Hair follicle dermal papilla cell (primary cell): ENCODE measurements around a stretch of chr1.

- CAGE, long polyA plus RNA, result no peak
These were observed 13.8 kb downstream of the ADORA3 start for GRCh38 chr1:111489551-111490029.

DNA sequence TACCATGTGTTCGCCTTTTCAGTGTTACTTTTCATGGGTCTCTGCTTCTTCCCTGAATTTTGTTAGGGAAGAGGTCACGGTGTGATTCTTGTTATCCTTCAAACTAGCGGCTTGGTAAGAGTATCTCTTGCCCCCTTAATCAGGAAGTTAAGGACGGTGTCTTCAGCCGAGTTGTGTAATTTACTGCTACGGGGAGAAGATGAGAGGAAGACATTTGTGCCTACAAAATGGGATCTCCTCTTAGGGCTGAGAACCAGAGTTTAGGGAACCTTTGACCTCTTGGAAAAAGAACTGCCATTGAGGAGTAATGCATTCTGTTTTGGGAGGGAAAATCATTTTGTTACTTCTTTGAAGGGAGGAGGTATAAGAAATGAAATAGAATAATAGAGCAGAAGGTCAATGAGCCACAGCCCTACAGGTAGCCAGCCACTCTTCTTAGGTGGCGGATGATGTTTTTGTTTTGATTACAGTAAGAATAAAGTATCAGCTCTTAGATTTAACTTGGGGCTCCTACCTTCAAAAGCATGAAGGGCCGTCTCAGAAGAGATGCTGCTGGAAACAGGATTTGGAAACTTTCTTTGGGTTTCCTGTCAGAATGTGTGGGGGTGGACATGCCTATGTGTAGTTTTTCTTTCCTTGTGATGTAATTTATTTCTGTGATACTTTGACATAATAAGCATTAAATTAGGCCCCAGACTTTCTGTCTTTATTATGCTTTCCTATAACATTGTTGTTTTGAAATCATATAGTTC lies 1.3 kb downstream of the RAP1A start:
- CAGE, long polyA plus RNA, result no peak

DNA sequence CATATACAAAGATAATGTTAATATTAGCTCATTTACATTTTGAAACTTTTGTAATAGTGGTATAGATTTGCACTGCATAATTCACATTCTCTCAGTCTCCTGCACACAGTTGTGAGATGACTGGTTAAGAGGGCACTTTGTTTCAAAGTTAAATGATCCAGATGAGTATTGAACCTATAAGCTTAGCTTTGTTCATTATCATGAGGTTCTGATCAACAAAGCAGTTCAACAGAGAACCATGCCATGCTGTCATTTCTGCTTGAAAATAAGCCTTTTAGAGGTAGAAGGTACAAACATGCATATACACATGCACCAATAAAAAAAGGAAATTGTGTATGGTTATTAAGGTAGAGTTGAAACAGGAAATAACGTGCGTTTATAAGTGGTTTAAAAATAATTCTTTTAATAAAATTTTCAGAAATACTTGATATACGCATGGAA lies 4.8 kb downstream of the RAP1A start:
- CAGE, long polyA plus RNA, result no peak

- CAGE, long polyA plus RNA, result no peak
These were observed 25.6 kb downstream of the RAP1A start for GRCh38 chr1:111644981-111645869.

DNA sequence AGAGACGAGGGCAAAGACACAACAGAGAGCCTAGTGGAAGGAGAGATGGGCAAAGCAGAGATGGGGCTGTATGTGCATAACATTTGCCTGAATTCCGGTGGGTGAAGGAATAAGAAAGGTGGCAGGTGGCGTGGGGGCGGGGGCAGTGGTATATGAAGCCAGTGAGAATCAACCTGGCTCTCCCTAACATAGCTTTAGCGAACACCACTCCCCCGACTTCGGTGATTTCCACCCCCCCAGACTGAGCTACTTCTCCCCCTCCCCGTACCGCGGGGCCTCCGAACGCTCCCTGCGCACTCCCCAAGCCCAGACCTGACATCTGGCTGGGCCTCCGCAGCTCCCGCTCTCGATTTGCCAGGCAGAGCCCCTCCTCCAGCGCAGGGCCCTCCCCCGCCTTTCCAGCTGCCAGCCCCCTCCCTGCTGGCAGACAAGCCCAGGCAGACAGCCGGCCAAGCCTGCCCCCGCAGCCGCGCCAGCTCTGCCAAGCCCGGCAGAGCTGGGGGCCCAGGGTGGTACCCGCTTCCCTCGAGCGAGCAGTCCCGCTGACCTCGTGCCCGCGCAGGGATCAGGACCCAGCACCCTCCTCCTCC lies 932 bp downstream of the INKA2 start:
- CAGE, long polyA plus RNA, result no peak

DNA sequence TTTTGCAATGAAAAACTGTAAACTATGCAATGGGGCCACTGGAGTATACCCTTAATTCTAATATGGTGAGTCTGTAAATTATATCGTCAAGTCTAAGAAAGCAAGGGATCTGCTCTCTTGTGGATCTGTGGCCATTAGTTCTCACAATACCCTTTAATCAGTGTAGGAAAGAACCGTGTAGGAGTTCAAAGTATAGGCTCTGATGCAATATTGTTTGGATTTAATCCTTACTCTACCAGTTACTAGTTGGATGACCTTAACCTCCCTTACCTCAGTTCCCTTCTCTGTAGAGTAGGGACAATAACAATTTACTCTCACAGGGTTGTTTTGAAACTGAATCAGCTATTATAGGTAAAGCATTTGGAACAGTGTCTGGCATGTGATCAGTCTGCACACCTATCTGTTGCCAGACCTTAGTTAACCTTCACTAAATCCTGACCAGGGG lies 106.8 kb downstream of the DDX20 start:
- CAGE, long polyA plus RNA, result no peak

DNA sequence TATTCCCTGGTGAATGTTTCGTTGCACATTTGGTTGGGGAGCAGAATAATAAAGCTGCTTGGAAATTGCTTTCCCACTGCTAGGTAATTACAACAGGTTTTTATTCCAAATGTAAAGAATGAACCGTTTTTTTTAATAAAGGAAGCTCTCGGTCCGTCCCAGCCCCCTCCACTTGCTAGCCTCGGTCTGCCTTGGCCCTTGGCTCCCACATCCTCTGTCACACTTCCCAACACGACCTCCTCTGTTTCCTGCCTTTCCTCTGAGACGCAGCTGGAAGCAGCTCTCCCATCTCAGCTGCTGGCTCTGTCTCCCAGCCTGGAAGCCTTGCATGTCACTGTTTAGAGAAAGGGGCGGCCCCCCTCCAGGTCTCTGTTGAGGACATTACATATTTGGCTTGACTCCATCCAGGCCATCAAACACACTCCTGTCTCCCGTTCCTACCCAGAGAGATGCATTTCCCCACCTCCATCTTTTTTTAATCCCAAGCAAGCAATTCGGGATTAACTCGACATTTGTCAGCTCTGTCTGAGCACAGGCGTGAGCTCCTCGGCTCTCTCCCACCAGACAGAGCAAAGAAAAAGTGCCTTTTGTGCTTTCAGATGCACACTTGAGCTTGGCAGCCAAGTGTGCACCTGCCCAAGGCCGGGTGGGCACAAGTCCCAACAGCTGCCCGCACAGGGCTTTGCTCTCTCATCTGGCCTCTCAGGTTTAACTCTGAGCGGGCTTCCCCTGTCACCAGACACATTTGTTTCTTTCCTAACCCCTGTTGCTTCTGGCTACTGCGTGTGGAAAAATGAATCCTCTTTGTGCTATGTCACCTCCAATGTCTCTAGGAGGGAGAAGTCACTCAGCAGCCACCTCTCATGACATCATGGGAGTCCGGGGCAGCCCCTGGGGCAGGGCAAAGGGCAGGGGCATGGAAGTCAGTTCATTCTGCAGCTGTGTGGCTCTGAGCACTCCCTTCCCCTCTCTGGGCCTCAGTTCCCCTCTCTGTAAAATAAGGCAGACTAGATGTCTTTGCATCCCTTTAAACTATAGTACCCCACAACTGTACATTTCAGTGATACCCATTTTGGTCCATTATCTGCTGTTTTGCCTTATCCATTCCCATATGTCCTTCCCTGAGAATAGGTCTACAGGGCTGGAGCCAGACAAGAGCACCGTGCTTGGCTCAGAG lies 108.3 kb downstream of the KCND3 start:
- CAGE, long polyA plus RNA, result no peak

- CAGE, long polyA plus RNA, result no peak
These were observed 15.6 kb downstream of the KCND3 start for GRCh38 chr1:111973915-111974272.

- CAGE, long polyA plus RNA, result no peak
These were observed 1.5 kb downstream of the KCND3 start for GRCh38 chr1:111987927-111988463.

DNA sequence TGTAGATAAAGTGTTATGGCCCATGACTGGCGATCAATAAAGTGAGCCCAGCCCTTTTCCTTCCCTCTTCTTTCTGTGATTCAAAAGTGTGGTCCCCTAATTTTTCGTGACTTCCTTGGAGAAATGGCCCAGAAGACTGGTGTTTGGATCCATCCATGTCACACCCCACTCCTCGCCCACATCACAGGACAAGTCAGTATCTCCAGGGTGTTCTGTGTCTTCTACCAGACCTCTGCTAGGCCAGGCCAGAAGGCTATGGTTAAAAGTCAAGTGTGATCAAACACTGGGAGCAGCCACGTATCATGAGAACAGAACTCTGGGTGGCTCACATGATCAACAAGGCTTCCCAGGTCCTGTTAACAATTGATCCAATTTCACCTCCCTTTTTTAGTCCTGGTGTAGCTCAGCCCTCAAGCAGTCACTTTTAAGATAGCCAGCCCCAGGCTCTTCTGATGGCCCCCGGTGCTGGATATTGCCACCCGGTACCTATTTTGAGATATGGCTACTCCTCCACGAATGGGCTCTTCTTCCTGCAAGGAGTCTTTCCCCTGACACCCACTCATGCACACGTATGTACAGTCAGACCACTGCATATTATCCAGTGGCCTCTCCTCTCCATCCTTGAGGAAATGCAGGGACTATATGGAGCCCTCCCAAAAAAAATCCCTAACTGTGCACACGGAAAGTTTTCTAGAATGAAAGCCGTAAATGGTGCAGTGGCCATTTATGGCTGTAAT lies 62.0 kb upstream of the CTTNBP2NL start:
- CAGE, long polyA plus RNA, result no peak

- CAGE, long polyA plus RNA, result no peak
These were observed 12.4 kb downstream of the ST7L start for GRCh38 chr1:112606210-112607270.

- CAGE, long polyA plus RNA, result no peak
These were observed 283 bp downstream of the CAPZA1 start for GRCh38 chr1:112619990-112620239.

DNA sequence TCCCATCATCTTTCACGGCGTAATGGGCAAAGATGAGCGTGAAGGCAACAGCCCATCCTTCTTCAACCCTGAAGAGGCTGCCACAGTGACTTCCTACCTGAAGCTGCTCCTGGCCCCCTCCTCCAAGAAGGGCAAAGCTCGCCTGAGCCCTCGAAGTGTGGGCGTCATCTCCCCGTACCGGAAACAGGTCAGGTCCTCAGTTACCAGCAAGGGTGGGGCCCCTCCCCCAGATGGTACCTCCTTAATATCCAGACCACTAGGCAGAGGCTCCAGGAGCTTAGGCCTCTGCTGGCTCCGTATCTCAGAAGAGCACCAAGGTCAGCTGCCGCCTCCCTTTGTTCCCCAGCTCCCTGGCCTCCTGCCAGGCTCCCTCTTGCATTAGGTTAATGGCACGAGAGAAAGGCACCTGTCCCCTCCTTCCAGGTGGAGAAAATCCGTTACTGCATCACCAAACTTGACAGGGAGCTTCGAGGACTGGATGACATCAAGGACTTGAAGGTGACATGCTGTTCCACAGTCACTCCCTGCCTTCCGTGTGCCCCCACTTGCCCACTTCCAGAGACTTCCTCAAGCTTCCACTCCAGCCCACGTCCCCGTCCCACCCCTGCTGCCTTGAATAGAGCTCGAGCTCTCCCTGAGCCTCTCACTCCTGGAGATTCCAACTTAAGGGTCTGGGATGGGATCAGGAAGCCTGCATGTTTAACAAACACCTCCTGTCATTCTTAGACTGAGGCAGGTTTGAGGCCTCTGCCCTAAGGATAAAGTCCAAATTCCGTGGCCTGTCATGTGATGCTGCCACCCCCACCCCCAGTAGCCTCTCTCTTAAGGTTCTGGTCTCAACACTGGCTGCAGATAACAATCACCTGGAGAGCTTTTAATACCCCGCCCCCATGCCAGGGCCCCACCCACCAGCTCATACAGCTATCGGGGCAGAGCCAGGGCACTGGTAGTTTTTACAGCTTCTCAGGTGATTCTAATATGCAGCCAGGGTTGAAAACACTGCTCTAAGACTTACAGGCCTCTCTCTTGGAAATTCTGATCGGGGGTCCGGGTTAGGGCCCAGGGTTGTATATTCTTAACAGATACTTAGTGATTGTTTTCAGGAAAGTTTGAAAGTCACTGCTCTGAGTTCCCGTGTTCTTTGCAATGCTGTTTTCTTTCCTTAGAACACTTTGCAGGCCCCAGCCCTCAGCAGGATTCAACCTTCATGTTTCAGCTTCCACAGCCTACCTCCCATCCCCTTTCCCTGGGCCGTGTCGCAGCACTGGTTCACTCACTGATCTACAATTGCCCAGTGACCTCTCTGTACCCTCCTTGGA lies 8.2 kb downstream of the RHOC start:
- CAGE, long polyA plus RNA, result no peak

- CAGE, long polyA plus RNA, result no peak
These were observed 40.0 kb upstream of the SLC16A1 start for GRCh38 chr1:112995961-112996349.

DNA sequence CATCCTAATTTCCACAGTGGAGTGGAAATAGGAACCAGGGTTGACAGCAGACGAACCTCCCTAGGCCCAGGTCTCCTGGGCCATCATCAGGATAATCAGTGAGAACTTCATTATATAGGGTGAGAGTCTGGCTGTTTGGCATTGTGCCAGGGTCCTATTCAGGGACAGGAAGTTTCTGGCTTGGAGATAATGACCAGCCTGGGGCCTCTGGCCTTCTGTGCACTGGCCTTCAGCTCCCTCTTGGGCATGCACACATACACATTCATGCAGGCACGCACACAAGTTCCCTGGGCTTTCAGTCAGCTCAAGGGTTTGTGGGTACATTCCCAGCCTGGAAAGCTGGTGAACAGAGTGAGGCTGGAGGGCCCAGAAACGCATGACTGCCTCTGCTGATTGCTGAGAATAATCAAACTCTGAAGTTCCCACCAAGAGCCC lies 13.9 kb upstream of the LRIG2 start:
- CAGE, long polyA plus RNA, result no peak

GRCh38 chr1:113072563-113072936 lies 448 bp upstream of the LRIG2 start:
- CAGE, long polyA plus RNA, result no peak

- CAGE, long polyA plus RNA, result no peak
These were observed 133.0 kb downstream of the LRIG2 start for GRCh38 chr1:113205886-113206430.

- CAGE, long polyA plus RNA, result no peak
These were observed 137.1 kb upstream of the MAGI3 start for GRCh38 chr1:113253098-113253686.

GRCh38 chr1:113420328-113420981 lies 30.1 kb downstream of the MAGI3 start:
- CAGE, long polyA plus RNA, result no peak

DNA sequence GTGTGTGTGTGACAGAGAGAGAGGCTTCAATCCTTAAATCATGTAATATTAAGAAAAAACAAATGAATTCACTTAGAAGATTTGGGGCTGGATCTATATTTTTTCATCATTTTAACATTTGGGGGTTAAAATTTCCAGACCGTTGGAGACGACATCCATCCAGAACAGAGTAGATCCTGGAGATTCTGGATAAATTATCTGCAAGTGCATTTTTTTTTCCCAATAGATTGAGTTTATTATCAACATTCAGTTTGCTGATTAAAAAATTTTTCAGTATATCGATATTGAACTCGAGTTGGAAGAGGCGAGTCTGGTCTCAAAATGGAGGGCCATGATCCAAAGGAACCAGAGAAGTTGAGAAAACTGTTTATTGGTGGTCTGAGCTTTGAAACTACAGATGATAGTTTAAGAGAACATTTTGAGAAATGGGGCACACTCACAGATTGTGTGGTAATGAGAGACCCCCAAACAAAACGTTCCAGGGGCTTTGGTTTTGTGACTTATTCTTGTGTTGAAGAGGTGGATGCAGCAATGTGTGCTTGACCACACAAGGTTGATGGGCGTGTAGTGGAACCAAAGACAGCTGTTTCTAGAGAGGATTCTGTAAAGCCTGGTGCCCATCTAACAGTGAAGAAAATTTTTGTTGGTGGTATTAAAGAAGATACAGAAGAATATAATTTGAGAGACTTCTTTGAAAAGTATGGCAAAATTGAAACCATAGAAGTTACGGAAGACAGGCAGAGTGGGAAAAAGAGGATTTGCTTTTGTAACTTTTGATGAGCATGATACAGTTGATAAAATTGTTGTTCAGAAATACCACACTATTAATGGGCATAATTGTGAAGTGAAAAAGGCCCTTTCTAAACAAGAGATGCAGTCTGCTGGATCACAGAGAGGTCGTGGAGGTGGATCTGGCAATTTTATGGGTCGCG lies 59.3 kb downstream of the MAGI3 start:
- CAGE, long polyA plus RNA, result no peak